Parietal lobe (tissue), 2 donors: ENCODE data around the genes P2RY12, MBNL1, RAP2B and GPR149.

DNA sequence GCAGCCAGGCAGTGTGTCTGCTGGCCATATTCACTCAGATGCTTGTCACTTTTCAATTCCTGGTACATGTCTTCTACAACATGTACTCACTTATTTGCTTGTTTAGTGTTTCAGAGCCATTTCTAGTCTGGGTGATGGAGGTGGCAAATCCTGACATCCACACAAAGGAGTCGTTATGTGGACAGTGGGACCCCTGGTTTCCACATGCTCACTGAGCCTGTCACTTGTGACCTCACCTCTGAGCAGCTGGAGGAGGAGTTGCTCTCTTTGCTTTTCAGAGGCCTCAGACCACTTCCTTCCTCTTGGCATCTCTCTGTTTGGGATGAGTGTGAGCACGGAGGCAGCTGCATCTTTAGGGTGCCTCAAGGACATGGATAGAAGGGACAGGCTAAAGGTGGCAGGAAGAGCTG is 32.0 kb downstream of the GPR171 start:
- RAMPAGE, long total RNA = no peak

DNA sequence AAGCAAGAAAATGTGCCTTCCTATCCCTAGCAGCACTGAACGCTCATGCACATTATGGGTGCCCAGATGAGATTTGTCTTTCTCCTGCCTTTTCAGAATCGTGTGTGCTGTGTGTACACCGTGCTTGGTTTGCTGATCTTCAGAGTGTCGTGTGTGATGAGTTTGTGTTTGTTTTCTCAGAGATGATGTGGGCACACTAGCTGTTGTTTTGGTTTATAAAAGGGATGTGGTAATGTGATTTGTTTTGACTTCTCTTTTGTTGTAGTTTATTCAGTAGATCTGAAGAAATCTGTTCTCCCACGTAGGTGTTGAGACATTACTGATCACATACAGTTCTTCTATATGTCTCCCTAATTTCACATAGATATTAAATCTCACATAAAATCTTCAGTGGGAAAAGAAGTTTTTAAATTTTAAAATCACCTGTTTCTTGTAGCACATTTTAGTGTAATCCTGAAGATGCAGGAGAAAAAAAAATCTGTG is 19.6 kb downstream of the GPR171 start:
- RAMPAGE, long total RNA = no peak

DNA sequence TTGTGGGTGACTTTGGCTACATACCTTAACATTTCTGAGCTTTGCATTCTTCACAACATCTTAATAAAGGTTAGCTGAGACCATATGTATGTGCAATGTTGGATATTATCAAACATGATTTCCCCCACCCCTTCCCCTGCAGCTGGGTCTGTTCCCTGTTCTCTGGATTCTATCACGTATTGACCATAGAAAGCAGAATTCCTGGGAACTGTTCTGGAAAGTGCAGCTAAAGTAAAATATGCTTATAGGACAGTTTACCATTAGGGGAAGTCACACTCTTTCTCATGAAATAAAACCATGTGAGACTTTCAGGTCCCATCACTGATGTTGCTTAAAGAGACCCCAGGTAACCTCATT is 16.3 kb downstream of the GPR87 start:
- RAMPAGE, long total RNA = no peak

DNA sequence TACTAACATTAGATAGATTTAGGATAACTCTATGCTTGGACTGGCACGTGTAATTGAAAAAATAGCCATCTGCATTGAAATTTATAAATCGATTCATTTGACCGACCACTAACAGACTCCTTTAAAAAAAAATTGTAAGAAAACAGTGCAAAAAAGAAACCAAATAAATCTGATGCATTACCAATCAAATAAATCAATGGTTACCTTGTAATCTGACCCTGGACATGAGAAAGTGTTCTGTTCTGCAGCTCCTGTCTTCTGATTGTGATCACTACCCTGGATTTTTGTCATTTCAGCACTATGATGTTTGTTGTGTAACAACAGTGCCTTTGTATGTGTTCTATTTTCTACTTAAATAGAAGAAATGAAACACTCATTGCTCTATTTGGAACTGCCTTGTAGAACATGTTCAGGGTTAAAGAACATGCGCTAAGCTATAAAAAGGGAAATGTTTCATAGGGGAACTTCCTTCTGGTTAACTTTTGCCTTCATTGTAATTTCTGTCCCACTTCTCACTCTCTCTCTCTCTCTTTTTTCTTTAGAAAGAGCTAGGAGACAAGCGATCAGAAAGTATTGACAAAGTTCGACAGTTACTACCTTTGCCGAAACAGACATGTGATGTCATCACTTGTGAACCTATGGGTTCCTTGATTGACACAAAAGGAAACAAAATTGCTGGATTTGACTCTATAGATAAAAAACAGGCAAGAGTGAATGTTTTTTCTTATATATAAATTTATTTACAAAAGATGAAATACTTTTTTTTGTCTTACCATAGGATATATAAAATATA is at the start of gene P2RY12:
TSS of gene P2RY12 (minus strand) at position 266 of the 793 bp plus-strand sequence.
- RAMPAGE, long total RNA = start-site peak on the minus strand centred at position 267 of the sequence, 21 bp wide, 12 and 8 reads in 2 replicates

DNA sequence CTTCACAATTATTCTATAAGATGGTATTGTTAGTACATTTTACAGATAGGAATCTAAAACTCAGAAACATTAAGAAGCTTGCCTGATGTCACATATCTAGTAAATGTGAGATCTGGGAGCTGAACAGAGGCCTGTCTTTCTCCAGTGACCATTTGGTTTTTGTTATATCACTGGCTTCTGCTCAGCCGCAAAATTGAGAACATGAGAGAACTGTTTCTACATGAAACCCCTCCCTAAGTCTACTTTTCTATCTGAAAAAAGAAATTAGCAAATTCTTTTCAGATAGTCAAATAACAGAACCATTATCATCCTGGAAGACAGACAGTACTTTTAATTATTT is 68.2 kb upstream of the MBNL1 start:
- RAMPAGE, long total RNA = no peak

GRCh38 chr3:152245404-152246292 is 23.1 kb upstream of the MBNL1 start:
- RAMPAGE, long total RNA = no peak

DNA sequence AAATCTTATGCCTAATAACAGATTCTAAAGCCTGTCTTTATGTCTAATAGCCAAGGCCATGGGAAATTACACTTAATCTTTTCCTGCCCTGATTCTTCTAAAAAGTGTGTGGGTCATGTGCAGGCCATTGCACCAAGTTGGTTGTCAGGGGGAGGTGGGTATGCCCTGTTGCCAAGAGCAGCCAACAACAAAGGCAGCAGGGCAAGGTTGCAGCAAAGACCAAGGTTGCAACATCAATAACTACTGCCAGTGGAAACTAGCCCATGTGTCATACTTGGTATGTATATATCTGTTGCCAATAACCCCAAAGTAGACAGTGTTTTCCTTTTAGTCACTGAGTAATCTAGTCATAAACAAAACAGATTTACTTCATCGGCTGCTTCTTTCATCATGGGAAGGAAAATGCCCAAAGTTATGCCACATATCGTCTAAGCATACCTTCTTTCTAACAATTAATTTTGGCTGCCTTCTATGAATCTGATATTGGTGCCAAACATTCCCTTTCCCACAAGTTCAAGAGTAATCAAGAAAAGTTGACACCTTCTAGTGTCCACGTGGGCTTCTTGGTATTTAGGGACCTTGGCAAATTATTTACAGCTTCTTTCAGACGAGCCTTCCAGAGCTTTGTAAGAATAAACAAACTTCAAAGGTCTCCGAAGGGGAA is 10.2 kb upstream of the MBNL1 start:
- RAMPAGE, long total RNA = no peak

- RAMPAGE, long total RNA = no peak
These were observed 9.3 kb upstream of the MBNL1 start for GRCh38 chr3:152259394-152259780.

DNA sequence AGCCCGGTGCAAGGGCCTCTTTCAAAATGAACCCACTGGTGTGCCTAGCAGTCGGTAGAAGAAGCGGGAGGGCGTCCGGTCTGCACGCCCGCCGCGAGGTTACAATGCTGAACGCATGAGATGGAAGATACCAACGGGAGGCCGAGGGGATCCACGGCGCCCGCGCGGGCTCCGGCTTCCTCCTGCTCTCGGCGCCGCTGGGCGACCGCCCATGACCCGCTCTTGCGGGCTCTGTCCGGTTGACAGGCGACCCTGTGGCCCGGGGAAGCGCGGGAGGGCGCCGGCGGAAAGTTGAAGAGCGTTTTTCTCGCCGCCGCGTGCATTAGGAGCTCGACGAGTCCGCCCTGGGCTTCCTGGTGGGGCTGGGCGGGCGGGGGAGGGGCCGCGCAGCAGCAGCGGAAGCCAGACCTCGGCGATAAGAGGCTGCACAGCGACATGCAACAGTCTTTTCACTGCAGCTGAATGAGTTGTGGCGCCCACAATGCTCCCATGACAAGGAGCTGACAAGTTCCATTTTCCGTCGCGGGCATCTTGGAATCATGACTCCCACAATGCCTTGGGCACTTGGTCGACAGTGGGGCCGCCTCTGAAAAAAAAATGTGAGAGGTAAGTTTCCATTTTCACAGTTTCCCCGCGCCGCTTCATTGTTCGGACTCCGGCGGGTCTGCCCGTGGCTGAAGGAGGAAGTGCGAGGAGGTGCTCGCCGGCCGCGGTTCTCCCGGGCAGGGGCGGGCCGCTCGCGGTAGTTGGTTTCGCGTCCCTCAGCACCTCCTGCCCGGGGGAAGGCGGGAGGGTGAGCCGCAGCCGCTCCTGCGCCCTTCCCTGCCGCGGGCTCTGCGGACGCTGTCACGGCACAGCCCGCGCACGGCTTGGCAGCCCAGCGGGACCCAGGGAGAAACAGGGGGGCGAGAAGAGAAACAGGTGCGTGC is at the start of gene MBNL1:
TSS of gene MBNL1 (plus strand) at position 443 of the 929 bp plus-strand sequence.
- RAMPAGE, long total RNA = no peak

DNA sequence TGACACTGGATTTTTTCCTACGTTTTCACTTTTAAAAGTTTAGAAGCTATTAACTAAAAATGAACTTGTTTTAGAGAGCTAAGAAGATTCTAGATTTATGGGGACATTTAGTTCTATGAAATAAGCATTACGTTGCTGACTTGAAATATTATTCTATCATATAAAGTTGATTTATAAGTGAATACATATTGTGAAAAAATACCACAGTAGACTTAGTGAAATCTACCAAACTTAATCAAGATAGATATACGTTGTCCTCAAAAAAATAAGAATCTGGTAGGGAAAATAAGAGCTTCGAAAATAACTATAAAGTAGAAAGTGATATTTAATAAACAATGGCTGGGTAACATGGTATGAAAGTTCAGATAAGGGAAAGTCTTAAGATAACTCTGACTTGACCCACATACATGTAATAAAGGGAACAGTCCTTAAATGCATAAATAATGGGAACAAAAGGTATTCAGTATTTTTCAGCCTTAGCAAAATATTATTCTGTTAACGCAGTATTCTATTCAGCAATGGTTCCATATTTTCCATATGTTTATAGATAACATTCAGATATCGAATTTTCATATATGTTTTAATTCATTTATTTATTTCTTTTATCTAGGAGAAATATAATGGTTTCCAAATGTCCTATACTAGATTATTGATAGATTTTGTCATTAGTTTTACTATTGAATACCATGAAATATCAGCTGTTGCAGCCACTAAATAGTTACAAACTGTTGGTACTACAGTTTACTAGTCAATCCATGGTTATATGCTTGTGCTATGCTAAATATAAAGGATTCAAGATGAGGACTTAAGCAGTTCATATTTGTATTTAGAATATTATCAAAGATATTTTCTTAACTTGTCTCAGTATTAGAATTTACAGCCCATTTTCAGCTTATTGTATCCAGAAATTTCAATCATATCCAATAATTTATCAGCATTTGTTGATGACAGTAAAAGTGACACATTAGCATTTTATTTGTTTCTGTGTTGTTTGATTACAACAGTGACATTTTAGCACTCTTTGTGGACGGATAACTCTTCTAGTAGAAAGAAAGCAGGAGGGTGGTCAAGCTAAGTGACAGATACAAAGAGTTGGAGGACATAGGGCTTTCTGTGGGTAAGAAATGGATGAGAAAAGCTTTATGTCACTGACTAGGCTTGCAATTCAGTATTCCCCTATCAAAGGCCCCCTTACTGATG is 5.8 kb downstream of the MBNL1 start:
- RAMPAGE, long total RNA = no peak

DNA sequence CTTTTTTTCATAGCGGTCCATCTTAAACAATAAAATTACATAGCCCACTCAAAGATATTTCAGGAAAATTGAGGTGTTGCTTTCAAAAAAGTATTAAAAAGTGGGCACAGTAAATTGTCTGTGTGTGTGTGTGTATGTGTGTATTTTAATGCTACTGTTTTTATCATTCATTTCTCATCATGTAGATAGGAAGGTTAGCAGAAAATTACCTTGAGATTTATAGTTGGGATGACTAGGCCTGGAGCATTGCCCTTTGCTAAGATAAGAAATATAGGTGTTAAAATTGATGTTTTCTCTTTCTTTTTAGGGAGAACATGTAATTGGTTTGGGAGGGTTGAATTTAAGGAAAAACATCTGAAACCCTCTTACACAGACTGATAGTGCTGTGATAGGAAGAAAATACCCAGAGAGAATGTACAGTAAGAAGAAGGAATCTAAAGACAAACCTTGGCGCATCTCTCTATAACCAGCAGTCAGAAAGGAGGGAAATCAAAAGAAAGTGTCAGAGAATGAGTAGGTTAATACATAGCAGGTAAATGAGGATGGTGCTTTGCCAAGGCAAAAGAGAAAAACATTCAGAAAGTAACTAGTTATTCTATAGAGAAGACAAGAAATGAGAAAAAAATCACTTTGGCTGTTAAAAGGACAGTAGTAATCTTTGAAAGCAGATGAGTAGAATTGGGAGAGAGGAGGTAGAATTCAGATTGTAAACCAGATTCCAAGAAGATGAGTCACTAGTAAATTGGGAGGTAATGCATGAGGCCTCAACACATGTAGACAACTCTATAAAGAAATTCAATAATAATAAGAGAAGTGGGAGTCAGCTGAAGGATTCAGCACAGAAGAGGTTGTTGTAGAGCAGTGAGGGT is 81.1 kb downstream of the MBNL1 start:
- RAMPAGE, long total RNA = no peak

DNA sequence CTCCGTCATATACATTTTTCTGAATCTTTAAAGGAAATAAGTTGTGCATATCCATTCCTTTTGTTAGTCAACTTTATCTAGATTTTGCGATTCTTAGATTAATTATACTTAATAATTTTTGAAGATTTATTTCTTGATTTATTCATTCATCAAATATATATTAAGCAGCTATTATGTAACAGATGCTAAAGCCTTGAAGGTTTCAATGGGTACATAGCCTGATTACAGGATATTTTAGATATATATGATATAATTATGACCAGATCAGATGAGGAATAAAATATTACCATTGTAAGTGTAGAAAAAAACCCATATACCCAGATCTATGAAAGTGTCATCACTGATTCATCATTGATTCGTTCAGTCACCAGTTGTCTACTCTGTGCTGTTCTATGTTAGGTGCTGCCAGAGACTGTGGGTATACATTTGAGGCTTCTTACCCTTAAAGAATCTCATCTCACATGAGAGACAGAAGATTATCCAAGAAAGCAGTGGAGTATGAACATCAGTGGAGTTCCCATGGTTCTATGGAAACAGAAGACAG is 92.1 kb downstream of the MBNL1 start:
- RAMPAGE, long total RNA = no peak

- RAMPAGE, long total RNA = no peak
These were observed 176.1 kb upstream of the P2RY1 start for GRCh38 chr3:152658928-152659179.

DNA sequence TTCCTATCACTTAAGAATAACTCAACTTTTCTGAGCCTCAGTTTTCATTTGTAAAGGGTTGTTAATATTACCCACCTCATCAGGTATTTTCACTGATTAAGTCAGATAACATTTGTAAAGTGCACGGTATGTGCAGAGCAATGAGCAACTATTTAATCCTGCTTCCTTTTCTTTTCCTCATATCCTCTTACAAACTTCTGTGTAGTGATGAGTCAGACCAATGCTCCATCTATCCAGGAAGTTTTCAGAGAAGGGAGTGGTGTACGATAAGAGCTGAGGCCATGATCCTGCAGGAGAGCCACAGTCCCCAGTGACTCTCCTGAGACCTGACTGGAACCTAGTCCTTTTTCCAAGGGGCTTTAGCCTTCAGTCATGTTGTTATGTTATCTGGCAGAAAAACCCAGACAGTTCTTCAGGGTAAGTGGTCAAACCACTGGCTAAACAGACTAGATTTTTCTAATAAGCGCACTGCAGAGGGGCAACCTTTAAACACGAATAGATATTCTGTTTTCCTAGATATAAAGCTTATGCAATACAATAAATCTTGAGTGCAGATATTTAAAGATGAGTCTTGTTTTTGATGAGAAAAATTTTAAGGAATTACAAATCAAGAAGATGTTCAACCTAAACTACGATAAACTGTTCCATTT is 110.5 kb upstream of the RAP2B start:
- RAMPAGE, long total RNA = no peak

- RAMPAGE, long total RNA = no peak
These were observed 284 bp upstream of the RAP2B start for GRCh38 chr3:153161761-153162123.

- RAMPAGE, long total RNA = no peak
These were observed at the start of gene RAP2B for GRCh38 chr3:153162134-153163064. Gene RAP2B, plus strand, starts transcription at chr3:153162226.

DNA sequence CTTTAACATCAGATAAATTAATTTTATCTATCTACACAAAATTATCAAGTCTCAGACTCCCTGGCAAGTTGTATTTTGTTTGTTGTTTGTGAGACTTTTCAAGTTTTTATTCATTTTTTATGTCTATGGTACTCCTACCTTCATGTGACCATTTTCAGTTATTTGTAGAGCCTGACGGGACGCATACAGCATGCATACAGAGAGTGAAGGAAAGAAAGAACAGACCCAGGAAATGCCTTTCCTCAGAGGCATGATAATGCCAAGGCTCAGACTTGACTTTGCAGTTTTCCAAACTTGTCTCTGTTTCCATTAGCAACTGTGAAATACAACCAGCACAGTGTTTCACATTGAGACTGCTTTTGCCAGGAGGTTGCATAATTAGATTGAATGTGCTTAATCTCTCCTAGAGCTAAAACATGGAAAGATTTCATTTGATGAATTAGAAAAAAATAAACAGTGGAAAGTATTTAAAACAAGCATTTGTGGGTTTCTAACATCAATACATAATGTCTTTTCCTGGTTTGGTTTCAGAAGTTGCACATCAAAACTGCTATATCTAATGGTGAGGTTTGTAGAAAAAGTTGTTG is 60.6 kb upstream of the ARHGEF26 start:
- RAMPAGE, long total RNA = no peak

DNA sequence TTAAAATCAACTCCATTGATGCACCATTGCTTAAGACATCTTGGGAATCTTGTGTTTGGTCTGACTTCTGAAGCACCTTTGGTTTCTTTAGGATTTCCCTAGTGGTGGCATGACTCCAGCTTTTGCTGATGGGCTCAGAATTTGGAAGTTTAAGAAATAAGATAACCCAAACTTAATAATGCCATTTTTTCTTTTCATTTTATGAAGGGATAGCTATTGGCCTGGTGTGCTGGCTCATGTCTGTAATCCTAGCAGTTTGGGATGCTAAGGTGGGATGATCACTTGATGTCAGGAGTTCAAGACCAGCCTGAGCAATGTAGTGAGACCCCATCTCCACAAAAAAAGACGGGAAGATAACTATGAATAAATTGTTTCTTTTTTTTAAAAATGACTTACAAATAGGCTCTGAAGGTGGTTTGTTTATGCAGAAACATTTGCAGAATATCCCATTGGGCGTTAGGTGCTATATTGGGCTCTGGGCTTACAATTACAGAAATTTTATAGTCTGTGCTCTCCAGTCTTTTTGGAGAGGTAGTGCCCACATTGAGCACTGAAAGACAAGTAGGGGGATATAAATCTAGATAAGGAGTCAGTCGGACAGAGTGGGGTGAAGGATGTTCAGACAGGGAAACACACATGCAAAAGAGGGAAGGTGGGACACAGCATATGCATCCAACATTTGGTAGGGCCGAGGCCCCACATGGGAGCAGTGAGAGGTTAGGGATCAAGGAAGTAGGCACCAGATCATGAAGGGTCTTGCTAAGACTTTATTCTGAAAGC is 92.4 kb downstream of the ARHGEF26 start:
- RAMPAGE, long total RNA = no peak

GRCh38 chr3:154429968-154430309 is at the start of gene GPR149:
Gene GPR149, minus strand, starts transcription at chr3:154430190.
- RAMPAGE, long total RNA = no peak

- RAMPAGE, long total RNA = no peak
These were observed 172.9 kb downstream of the PLCH1 start for GRCh38 chr3:155571975-155572374.